Placental pericyte (primary cell): ENCODE results near the genes ZNF512B and SOX18.

DNA sequence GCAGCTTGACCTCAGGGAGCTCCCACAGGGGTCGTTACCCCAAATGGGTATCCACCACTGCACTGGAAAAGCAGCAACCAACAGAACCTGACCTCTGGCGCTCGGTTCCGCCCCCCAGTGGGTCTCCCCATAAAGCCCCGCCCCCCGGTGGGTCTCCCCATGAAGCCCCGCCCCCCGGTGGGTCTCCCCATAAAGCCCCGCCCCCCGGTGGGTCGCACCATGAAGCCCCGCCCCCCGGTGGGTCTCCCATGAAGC is 11.9 kb downstream of the SLC2A4RG start:
- CAGE, long polyA plus RNA: no peak

DNA sequence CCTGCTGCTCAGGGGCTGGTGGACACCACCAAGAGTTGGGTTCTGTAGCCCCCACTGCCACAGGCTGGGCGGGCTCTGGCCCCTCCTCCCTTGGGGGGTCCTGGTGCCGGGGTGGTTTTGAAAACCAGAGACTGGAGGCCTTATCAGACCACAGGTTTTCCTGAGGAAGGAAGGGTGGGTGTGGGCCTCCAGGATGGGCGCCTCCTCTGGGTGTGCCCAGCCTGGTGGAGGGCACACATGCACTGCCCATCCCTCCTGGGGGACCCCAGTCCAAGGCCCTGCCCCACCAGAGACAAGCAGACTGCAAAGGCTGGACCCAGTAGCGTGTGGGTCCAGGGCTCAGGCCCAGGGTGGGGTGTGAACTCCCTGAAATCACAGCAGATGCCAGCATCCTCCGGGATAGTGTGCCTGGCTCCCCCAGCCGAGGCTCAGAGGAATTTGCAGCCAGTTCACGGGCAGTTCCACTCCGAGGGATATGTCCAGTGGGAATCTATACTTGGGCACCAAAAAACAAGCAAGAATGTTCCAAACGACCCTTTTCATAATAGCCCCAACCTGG is 13.5 kb upstream of the ZBTB46 start:
- CAGE, long polyA plus RNA: no peak

DNA sequence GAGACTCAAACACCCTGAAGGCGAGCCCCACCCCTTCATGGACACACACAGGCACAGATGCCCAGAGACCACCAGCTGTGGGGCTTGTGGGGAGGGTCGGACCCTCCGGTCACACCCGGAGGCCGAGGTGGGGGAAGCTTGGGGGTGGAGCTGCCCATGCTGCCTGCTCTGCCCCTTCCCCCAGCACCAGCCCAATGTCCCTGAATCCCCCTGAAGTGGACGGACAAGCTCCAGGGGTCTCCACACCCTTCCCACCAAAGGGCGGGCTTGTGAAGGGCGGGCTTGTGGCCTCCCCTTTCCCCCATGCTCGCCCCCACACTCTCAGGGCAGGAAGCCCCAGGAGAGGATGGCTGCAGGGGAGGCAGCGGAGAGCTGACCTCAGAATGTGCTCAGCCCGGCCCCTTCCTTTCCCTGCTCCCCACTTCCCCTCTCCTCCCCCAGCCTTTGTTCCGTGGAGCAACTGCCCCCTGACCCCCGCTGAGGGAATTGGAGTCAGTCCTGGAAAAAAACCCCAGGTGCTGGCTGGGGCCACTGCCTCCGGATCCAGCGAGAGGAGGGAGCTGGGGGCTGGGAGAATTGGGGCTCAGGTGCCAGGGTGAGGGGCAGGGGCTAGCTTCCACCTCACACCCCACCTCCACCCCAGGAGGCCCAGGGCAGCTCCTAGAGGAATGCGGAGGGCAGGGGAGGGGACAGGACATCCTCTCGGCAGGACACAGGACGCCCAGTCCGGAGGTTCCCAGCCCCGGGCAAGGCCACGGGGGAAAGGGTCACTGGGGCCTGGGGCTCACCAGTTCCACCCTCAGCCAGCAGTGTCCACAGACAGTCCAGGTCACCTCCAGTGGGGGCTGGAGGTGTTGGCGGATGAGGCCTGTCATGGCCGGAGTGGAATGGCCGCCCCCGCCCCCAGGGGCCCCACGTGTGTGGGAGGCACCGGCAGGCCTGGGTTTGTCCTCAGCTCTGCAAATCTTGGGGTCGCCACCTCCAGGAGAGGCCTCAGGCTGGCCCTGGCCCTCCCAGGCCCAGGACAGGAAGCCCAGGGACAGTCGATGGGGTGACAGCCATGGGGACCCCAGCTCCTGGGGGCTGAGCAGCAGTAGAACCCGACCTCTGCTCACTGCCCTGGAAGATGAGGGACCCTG is 13.5 kb upstream of the ABHD16B start:
- CAGE, long polyA plus RNA: no peak

- CAGE, long polyA plus RNA: no peak
Measured at GRCh38 chr20:63890738-63891716, 3.9 kb upstream of the DNAJC5 start.

DNA sequence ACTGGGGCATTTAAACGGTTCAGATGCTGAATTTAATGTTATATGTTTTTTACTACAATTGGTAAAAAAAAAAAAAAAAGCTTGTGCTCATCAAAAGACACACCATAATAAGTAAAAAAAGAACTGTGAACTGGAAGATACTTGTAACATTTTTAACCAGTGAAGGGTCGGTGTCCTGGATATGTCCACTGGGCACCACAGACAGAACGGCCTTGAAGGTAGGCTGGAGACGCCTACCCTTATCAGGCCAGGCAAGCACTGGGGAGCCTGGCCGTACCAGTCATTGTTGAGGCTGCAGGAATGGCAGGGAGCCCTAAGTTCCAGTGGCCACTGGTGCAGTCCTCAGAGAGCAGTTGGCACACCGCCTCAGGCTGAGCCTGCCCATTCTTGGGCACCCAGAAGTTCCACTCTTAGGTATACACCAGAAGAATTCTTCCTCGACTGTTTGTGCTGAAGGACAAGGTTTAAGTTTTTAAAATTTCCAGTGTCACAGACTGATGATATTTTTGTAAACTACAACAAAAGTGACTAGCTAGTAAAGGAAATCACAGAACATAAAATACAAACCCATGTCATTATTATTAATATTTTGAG is 20.5 kb downstream of the DNAJC5 start:
- CAGE, long polyA plus RNA: no peak

- CAGE, long polyA plus RNA: no peak
Measured at GRCh38 chr20:63969477-63970412, at the start of gene ZNF512B. Gene ZNF512B, minus strand, starts transcription at chr20:63969930.

DNA sequence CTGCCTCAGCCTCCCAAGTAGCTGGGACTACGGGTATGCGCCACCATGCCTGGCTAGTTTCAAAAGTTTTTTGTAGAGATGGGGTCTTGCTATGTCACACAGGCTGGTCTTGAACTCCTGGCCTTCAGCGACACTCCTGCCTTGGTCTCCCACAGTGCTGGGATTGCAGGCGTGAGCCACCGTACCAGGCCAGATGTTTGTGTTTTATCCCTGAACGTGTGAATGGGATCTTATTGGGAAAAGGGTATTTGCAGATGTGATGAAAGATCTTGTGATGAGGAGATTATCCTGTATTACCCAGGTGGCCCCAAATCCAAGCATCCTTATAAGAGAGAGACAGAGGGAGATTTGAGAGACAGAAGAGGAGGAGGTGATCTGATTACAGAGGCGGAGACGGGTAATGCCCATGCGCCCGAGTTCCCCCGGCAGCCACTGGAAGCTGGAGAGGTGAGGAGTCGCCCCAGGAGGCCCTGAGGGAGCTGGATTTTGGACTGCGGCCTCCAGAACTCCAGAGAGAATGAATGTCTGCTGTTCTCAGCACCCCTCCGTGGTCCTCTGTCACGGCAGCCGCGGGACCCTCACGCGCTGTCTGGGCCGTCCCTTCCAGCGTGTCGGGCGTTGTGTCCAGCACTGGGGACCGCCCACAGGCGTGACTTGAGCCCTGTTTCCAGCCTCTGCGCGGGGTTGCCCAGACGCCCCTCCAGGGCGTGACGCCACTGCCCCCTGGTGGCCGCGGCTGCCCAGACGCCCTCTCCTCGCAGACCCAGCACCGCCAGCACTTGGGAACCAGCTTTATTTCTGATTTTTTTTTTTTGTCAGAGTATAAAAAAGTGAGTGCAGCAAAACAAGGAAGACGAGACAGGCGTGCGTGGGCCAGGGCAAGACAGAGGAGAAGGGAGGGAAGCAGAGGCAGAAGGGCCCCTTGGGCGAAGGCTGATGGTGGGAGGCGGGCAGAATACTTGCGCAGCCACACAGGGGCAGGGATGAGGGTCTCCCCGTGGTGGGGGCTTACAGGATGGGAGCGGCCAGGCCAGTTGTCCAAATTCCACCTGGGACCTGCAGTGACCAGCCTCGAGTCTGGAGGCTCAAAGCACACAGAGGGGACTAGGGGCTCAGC is 4.0 kb upstream of the ZNF512B start:
- CAGE, long polyA plus RNA: no peak

GRCh38 chr20:64026930-64027249 is 9.1 kb upstream of the C20orf204 start:
- CAGE, long polyA plus RNA: no peak

GRCh38 chr20:64044417-64045704 is 4.6 kb downstream of the SOX18 start:
- CAGE, long polyA plus RNA: no peak

- CAGE, long polyA plus RNA: no peak
Measured at GRCh38 chr20:64049056-64050159, at the start of gene SOX18. Gene SOX18, minus strand, starts transcription at chr20:64049639.

DNA sequence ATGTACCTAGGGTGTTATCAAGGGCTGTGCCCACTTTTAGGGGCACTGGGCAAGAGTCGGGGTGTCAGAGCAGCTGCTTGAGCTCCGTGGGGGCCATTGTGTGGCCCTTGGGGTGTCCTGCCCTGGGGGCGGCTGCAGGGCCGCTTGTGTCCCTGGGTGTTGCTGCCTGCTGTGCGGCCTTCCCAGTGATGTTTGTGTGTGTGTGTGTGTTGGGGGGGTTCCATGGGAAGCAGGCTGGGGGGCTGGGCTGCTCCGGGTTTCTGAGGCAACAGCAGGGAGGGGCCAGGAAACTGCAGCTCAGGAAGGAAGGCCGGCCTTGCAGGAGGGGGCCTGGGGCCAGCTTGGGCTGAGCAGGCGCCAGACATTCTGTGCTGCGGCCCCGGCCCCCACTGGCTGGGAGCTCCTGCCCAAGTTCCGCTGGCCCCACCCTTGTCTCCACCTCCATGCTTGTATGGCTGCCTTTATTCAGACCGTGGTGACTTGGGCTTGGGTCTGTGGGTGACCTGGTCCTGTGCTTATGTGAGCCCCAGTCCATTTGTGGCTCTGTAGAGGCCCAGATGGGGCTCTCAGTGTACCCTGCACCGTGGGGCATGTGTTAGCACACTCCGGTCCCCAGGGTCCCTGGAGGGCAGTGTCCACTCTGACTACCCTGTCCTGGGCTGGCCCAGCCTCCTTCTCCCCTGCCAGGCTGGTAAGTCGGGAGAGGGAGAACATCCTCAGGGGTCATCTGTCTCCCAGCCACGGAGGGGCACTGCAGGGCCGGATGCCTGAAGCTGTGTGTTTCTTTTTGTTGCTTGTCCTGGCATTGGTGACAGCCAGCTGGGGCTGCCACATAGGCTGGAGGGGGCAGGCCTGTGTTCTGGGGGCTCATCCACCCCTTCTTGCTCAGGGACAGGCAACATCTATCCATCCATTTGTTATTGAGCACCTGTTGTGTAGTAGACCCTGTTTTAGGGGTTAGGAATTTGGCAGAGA is 4.6 kb upstream of the SOX18 start:
- CAGE, long polyA plus RNA: no peak

DNA sequence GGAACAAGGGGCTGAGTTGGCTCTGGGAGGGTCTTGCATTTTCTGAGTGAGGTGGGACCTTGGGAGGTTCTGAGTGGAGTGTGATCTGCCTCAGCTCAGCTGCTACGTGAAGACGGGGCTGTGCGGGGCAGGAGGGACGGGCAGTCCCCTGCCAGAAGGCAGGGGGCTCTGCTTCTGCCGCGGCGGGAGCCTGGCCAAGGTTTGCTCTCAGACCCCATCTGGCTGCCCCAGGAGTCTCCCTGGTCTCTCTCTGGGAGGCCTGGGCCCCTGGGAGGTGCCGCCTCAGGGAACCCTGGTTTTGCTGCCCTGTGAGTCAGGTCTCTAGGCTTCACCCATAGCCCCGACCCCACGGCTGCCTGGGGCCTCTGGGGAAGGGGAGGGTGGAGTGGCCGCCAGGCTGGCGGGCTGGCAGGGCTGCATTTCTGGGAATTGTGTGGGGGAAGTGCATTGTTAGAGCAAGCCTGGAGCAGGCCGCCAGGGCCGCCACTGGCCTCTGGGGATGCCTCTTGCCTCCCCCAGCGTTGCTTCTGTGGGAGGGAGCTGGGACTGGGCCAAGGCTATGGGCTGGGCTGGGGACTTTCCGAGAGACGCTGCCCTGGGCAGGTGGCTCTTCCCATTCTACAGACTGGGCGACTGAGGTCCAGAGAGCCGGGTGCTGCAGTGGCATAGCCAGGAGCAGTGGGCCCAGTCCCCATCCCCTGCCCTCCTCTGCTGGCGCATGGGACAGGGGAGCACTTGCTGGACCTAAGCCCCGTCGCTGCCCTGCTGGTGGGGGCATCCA is 6.4 kb upstream of the SOX18 start:
- CAGE, long polyA plus RNA: no peak

DNA sequence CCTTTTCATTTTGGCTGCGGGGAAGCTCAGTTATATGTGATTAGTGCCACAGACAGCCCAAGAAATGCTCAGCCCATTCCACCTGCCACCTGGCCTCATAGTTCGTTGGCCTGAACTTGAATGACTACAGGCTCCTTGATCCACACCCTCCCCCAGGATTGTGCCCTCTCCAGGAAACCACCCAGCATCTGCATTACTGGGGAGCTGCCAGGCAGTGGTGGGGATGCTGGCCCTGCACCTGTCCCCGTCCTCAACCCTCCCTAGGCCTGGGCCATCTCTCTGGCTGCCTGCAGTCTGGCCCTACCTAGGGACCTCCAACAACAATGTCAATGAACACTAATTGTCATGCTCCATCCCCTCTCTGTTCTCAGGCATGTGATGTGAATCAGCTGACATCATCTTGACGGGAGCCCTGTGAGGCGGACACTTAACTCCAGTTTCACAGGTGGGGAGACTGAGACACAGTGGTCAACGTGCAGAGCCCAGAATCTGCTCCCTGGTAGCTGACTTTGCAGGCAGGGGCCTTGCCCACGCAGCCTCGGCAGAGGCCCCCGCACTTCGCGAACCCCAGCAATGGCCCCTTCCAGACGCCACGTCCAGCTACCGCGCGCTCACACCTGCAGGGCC is 826 bp upstream of the TCEA2 start:
- CAGE, long polyA plus RNA: no peak

DNA sequence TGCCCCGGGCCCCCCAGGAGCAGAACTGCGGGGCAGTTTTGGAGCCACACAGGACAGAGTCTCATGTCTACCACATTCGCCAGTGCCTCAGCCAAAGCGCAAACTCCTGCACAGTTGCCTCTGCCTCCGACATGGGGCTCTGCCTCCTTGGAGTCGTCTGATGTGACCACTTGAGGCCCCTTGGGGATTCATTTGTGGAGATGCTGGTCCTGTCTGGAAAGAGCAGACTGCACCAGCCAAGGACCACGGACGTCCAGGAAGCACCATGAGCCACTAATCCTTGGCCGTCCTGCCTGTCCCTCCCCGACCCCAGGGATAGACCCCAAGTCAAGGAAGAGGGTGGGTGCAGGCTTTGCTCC is 41.8 kb upstream of the PCMTD2 start:
- CAGE, long polyA plus RNA: no peak

DNA sequence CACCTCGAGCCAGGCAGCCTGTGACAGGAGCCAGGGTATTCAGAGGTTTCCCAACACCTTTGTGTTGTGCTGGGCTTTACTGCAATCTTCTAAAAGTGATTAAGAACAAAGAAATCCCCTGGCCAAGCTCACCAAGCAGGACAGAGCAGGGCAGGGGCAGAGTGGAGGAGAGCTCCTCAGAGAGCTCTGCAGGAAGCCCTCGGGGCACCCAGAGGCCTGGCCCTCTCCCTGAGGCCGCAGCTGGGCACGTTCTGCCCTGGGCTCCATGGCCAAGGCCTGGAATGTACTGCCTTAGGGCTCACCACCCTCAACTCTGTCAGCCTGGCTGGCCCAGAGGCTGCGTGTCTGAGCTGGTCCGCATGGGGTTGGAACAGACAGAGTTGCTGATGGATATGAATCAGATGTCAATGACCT is 33.4 kb upstream of the PCMTD2 start:
- CAGE, long polyA plus RNA: no peak

GRCh38 chr20:64227248-64227717 is 28.3 kb upstream of the PCMTD2 start:
- CAGE, long polyA plus RNA: no peak